ENCODE measurements around a stretch of chr1.

- PRO-cap = bidirectional peak, plus-strand start at chr1:165632151, minus-strand start at chr1:165631729; bidirectional peak, plus-strand start at chr1:165632325, minus-strand start at chr1:165632278
Measured at GRCh38 chr1:165631341-165632434, 654 bp downstream of the MGST3 start.

- PRO-cap = no peak
Measured at GRCh38 chr1:165662340-165662634, 31.3 kb downstream of the MGST3 start.

DNA sequence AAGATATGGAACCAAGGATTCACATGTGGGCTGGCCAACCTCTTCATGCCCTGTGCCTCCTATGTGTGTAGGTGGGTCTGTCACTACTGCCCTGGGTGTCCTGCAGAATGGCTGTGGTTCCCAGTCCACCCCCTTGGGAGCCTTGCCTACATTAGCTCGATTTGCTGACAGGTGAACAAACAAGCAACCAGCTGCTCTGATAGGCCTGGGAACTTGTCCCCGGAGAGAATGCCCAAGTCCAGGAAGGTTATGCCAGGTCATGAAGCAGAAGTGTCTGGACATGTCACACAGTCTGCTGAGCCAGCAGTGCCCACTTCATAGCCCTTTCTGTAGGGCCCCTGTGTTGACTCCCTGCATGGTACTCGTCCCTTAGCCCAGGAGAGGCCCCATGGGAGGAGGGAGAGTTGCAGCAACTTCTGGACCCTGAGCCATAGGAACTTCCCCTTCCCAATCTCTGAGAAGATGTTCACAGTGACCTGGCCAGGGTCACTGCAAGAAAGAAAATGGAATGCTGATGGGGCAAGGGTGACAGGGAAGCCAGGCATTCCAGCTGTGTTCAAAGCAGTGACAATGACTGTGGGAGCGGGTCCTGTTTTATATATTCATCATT, 31.0 kb downstream of the UCK2 start:
- PRO-cap = no peak

DNA sequence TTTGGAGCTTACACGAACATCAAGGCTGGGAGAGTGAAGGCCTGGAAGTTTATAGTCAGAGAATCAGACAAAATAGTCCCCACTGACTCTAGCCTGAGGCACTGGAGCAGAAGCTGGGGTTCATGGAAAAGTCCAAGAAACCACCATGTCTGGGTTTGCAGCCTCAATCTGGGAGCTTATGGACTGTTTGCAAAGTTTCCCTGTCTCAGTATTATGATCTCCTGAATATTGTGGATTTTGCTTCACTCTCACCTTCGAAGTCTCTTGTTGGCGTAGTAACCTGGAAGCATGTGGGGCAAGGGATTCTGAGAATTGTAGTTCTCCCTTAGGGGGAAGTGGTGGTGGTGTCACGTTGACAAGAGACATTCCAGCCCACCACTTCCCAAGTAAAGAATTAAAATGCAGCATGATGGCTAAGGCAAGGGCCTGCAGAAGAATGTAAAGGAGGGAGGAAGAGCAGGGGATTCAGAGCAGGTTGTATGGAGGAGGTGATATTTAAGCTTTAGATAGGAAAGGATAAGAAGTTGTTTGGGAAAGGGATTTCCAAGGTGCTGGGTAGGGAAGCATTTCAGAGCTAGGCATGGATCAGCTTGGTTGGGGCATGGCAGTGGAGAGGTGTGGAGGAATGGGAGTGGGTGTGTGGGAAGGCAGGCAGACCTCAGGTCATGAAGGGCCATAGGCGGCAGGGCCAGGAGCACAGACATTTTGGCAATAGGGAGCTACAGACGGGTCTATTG, 65.1 kb downstream of the UCK2 start:
- PRO-cap = no peak

DNA sequence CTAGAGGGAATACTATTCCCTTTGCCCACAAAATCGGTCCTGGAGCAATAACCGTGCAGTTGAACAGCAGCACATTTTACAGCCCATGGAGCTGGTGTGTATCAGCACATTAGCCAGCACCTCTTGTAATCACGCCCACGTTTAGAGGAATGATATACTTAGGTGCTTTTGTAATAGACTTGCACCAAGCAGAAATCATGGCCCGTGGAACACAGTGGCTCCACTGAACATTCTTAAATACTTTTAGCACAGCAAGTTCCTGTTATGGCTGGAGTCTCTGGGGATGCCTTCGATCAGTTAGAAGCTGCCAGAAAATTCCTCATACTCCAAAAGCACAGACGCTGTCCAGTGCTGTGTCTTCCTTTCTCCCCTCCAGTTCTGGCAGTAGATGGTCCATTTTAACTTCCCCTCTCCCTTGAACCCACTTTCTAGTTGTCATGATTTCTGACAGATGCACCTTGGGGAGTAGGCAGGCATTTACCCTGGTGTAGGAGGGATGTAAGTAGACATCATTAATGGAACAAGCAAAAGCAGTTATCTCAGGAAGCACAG, 218.2 kb upstream of the FAM78B start:
- PRO-cap = no peak

DNA sequence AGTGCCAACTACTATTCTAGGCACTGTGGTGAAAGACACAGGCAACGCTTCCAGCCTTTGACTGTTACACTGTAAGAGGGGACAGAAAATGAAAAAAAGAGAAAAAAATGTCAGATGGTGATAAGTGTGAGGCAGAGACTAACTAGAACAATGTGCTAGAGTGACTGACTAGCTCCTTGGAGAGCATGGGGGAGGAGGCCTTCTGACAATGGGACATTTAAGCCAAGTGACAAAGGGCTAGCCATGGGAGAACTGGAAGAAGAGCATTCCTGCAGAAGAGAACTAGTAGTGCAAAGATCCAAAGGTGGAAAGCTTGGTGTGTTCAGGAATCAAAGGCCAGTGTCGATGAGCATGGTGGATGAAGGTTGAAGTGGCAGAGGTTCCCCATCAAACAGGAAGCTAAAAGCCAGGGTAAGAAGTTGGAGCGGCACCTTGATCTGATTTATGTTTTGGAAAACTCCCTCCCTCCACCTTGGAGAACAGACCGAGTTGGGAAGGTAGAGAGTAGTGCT, 25.8 kb downstream of the STYXL2 start:
- PRO-cap = no peak

GRCh38 chr1:167161203-167161657, 59.5 kb upstream of the POU2F1 start:
- PRO-cap = no peak

GRCh38 chr1:167221839-167222779, 1.4 kb downstream of the POU2F1 start:
- PRO-cap = bidirectional peak, plus-strand start at chr1:167222054, minus-strand start at chr1:167222003; bidirectional peak, plus-strand start at chr1:167222159, minus-strand start at chr1:167222163; unidirectional peak, minus-strand start at chr1:167222321

- PRO-cap = no peak
Measured at GRCh38 chr1:167422381-167423620, 95.5 kb downstream of the CD247 start.

GRCh38 chr1:167426868-167427317, 91.4 kb downstream of the CD247 start:
- PRO-cap = no peak

- PRO-cap = bidirectional peak, plus-strand start at chr1:167447935, minus-strand start at chr1:167447824
Measured at GRCh38 chr1:167447439-167448547, 70.5 kb downstream of the CD247 start.

- PRO-cap = no peak
Measured at GRCh38 chr1:167500147-167500518, 18.2 kb downstream of the CD247 start.

GRCh38 chr1:167510794-167511469, 7.4 kb downstream of the CD247 start:
- PRO-cap = no peak

DNA sequence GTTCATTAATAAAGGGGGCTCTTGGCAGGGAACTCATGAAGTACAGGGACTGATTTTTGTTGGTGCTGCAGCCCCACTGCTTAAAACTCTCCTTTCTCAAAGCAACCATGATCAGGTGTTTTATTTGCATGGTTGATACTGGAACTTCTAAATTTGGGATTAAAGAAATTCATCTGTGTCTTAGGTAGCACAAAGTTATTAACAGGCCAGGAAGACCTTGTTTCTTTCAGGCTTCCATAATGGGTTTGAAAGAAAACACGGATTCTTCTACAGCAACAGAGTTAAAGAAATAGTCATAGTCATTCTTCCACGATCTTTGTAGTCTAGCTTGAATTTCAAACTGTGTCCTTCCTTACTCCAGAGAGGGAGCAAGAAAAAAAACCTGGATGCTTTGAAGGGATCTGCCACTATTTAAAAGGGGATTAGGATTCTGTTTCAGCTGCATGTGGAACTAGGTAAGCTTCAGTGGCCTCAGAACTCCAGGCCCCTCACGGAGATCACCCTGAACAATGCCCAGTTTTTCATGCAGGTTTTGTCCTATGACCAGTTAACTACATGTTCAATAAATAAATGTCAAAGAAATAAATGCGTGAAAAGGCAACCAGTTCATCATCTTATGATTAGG, 14.9 kb upstream of the MPZL1 start:
- PRO-cap = no peak

- PRO-cap = no peak
Measured at GRCh38 chr1:168039744-168040203, 97.0 kb downstream of the GPR161 start.

GRCh38 chr1:168183833-168184114, 5.0 kb downstream of the TIPRL start:
- PRO-cap = no peak

- PRO-cap = no peak
Measured at GRCh38 chr1:168387048-168387762, 106.5 kb downstream of the TBX19 start.

GRCh38 chr1:168555202-168555921, 11.6 kb upstream of the XCL2 start:
- PRO-cap = no peak

- PRO-cap = no peak
Measured at GRCh38 chr1:168689727-168690628, 39.0 kb downstream of the DPT start.

DNA sequence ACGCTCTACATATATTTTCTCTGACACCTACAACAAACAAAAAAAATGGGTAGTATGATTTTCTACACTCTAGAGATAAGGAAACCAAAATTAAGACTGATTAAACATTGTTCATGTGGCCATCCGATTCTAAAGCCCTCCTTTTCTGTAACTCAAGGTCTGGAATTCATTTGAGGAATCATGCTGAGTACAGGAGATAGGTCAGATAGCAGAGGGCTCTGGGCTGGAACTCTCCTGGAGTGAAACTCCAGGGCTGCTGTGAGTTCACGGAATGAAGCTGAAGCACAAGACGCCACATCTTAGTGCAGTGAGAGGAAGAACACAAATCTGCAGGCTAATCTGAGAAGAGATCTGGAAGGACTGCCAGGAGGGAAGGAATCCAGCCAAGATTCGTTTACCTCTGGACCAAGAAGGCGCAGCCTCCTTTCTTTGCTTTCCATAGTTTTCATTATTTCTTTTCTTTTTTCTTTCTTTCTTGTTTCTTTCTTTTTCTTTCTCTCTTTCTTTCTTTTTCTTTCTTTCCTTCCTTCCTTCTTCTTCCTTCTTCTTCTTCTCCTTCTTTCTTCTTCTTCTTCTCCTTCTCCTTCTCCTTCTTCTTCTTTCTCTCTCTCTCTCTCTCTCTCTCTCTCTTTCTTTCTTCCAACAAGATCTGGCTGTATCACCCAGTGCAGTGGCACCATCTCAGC, 74.8 kb upstream of the ATP1B1 start:
- PRO-cap = no peak